PFSK-1 (cell line): ENCODE data around the genes SOD3, PI4K2B and STIM2.

GRCh38 chr4:23874247-23874994 is 15.4 kb downstream of the PPARGC1A start:
- RRBS, result no CpG with 5 or more reads among the region's 5 CpGs

- RRBS, result no CpG with 5 or more reads among the region's 6 CpGs
These were observed 165.8 kb upstream of the PPARGC1A start for GRCh38 chr4:24055423-24056219.

GRCh38 chr4:24137608-24138199 is 247.9 kb upstream of the PPARGC1A start:
- RRBS, result no CpG with 5 or more reads among the region's 8 CpGs

DNA sequence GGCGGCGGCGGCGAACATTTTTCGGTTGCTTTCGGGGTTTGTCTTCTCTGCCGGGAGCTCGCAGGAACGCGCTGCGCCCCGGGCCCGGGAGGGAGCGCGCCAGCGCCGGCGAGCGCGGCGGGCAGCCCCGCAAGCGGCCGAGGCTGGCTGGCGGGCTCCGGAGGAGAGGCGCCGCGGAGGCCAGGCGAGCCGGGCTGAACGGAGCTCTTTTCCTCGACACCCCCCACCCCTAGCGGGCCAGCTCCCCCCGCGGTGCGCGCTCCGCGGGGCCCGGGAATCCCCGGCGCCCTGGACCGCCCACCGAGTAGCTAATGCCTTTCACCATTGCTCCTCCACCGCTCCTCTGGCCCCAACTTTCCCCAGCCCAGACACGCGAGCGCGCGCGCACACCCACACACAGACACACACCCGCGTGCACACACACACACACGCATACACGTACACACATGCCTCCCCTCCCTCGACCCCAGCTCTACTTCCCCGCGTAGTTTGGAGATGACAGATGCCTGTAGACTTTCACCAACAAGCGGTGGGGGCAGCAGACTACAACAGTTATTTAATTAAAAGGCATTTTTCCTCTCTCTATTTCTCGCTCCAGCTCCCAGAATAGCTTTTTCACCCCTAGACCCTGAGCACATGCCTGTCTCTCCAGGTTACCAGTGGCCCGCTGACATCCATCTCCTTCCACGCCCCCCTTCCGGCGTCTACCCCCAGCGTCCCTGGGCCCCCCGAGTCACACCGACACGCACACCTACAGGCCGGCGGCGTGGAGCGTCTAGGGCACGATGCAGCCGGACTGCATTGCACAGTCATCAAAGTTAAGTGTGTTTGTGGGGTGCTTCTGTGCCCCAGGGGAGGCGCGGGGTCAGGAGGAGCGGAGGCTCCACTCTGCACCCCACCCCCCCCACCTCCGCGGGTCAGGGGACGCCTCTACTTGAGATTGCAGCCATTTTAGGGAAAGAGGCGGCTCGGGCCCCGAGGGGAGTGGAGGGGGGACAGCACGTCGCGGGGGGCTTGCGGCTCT is 113.1 kb downstream of the DHX15 start:
- RRBS, result 3% methylated on average over 30 of the region's 88 CpGs

- RRBS, result 85% methylated on average over 7 of the region's 18 CpGs
These were observed at the start of gene SOD3 for GRCh38 chr4:24795262-24796029. Gene SOD3 (plus strand): TSS chr4:24795573.

- RRBS, result under 1% methylated on average over 26 of the region's 80 CpGs
These were observed at the start of gene PI4K2B for GRCh38 chr4:25233513-25234425. Gene PI4K2B (plus strand): TSS chr4:25234033.

DNA sequence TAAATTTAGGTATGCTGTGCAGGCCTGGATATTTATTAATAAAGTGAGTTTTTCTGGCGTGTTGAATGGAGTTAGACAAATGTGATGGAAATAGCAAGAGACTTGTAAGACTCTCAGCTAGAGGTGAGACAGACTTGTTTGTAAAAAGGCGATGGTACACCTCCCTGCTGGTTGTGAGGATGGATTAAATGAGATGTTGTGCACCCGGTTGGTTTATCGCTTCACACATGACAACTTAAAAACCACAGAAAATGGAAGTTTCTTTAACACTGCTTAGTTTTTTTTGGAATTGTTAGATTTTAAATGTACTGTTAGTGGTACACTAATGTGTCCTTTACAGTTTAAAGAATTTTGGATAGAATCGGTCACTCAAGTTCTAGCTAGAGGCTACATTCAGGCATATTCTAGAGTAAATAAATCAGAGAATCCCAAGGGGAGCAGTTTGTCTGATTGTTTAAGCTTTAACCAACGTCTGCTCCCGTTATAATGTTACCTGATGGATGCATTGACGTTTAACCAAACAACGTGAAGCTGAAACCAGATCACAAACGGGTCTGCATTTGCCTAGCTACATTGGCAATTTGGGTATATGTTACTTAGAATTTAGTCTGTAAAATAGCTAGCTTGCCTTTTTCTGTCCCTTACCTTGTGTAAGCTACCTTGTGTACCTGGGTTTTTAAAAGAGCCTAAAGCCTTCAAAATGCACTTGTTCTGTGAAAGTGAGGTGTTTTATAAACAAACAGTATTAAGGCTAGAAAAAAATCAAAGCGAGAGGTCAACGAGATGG is 1.5 kb downstream of the PI4K2B start:
- RRBS, result no CpG with 5 or more reads among the region's 12 CpGs

DNA sequence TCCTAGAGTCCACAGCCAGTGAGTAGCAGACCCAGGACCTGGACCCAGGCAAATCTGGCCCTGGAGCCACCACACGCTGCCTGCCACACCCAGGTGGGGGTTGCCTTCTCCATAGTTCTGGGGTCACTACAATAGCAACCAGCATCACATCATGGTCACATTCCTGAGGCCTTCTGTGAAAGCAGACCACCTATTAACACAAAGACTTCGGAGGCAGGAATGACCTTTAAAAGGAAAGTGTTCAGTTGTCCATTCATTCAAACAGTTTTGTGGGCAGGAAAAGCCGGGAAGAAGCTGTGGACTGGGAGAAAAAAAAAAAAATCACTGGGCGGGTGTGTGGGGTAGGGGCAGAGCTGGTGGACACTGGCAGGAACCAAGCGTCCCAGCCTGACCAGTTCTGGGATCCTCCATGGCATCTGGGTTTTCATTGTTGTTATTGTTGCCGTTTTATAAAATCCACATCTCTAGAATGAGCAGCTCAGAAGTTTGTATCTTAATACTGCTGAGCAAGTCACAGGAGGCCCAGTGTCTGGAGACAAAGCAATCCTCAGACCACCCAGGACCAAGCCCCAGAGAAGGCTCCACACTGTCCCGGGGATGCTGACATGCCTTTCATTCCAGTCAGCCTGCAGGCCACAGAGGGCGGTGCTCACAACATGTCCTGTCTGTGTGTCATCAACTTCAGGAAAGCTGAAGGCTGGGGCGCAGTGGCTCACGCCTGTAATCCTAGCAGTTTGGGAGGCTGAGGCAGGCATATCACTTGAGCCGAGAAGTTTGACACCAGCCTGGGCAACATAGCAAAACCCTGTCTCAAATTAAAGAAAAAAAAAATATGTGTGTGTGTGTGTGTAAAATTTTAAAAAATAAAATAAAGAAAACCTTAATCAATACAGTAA is 66.9 kb downstream of the SEL1L3 start:
- RRBS, result no CpG with 5 or more reads among the region's 11 CpGs

GRCh38 chr4:25919697-25920204 is 5.7 kb downstream of the SMIM20 start:
- RRBS, result no CpG with 5 or more reads among the region's 6 CpGs

DNA sequence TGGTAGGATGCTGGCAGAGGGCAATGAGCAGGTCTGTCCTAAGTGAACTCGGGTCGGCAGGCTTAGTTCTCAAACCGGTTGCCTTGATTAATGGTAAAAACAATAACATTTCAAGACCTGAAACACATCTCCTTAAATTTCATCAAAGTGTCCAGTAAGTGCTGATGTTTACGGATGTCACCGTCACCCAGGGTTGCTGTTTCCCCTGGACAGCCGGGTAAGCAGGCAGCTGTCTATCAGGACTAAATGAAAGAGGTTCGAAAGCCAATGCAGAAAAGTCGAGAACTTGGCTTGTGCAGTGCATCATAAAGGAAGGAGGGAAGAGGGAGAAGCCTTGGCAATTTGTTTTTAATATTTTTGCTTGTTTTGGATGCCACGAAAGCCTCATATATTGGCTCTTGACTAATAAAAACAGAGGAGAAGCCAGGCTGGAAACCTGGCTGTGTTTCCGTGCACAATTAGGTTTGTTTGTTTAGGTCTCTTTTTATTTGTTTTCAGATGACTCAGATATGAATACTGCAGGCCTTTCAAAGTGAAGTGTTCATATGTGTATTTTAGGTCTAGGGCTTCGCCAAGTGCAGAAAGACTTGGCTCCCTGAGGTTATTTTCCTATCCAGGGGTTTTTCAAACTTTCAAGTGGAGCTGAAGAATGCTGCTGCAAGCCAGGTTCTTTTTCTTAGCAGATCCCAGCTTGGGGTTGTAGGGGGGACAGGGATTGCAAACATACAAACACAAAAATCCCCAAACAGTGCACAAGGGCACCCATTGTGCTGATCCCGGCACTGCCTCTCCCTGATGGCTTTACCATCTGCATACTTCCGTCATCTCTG is 108.2 kb downstream of the SMIM20 start:
- RRBS, result no CpG with 5 or more reads among the region's 13 CpGs

- RRBS, result 75% methylated on average over 11 of the region's 34 CpGs
These were observed 114.7 kb downstream of the SMIM20 start for GRCh38 chr4:26028611-26029223.

DNA sequence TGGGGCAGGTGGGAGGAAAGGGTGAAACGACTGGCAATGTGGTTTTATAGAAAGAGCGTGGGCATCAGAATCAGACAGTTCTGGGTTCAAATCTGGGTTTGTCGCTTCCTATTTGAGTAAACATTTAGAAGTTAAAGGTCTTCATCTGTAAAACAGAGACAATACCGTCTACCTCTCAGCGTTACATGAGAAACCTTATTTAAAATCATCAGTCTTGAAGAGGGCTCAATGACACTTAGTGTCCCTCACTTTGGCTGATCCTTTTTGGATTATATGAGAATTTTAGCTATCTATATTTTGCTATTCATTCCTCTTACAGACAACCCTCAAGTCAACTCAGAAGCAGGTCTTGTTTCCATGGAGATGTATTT is 160.4 kb downstream of the SMIM20 start:
- RRBS, result no CpG with 5 or more reads among the region's 5 CpGs

DNA sequence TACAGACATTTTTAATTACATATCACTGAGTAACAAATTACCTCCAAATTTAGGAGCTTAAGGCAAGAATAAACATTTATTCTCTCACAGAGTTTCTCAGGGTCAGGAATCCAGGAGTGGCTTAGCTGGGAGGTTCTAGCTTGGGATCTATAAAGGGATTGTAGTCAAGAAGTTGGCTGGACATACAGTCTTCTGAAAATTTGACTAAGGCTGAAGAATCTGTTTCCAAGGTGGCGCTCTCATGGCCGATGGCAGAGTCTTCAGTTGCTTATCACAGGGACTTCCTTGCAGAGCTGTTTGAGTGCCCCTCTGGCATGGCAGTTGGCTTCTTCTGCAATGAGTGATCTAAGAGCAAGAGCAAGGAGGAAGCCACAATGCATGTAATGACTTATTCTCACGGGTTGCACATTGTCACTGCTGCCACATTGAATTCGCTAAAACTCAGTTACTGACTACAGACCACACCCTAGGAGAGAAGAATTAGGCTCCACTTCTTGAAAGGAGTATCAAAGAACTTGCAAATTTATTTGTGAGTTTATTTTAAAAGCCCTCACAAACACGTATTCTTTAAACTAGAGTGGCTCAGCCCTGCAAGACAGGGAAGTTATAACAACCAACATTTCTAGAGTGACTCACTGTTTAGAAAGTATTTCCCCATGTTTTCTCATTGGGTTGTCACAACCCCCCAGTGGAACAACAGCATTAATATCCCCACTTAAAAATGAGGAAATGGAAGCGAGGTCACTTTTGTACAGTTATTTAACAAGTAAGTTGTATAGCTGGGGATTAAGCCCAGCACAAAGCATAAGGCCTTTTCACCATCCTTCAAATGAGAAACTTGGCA is 32.5 kb upstream of the RBPJ start:
- RRBS, result no CpG with 5 or more reads among the region's 6 CpGs

- RRBS, result no CpG with 5 or more reads among the region's 41 CpGs
These were observed 1.3 kb upstream of the RBPJ start for GRCh38 chr4:26319460-26319907.

DNA sequence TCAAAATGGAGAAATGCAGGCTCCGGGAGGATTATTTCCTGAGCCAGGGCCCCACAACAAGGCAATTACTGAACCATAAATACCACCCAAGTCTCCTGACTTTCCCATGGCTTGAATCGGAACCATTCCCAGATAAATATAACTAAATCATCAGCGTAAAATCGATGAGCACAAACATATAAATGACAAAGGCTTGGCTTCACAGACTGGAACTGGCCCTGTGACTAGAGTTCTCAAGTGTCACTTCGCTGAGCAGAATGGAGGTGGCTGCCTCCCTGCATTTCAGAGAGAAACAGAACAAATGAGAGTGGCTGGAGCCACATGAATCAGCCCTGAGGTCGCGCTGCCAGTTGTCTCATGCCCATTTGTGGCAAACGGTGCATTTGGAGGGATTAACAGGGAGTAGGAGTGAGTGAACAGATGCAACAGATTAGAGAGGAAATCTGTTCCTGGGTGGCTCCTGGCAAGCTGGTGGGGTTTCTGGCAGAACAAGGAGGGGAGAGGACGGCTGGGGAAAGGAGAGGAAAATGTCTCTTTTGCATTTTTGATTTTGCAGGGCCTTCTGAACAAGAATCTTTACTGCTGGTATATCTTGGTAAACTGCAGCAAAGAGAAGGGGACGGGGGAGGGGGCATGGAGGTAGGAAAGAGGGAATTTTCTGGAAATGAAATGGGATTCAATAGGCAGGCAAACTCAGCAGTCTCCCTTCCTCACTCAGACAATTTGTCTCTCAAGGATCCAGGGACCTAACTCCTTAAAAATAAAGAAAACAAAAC is 57.2 kb upstream of the STIM2 start:
- RRBS, result no CpG with 5 or more reads among the region's 10 CpGs

- RRBS, result 62% methylated on average over 3 of the region's 11 CpGs
These were observed 33.9 kb upstream of the STIM2 start for GRCh38 chr4:26826479-26827337.

DNA sequence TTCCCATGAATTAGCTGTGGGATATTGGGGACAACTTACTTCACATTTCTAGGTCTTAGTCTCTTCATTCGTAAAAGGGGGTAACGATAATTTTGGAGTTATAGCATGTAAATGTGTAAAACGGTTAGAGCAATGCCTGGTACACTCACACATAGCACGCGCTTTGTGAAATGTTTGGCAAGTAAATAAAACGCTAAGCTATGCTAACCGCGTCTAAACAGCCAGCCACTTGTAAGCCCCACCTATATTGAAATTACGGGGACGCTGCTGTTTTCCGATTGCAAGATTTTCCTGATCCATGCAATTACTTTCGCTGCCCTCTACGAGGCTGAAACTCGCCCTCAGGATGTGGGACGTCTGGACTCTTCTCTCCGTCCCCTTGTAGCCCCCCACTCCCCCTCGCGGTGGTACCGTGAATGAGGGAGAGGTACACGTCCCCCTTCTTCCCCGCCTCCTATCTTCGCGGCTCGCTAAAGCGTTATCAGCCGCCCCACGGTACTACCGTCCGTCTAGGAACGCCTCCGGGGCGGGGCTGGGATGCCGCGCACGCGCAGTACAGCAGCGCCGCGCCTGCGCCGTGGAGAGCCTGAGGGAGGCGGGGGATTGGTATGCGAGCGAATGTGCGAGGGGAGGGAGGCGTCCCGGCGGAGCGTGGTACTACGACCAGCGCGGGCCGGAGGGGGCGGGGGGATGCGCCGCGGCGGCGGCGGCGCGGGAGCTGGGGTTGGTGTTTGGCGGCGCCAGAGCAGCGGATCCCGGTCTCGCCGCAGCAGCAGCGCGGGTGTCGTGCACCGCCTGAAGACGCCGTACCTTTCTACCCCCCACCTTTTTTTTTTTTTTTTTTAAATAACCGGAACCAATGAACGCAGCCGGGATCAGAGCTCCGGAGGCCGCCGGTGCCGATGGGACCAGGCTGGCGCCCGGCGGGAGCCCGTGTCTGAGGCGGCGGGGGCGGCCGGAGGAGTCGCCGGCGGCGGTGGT is at the start of gene STIM2:
Gene STIM2 (plus strand): TSS at position 743 of the 981 bp plus-strand sequence.
- RRBS, result 1% methylated on average over 25 of the region's 93 CpGs

DNA sequence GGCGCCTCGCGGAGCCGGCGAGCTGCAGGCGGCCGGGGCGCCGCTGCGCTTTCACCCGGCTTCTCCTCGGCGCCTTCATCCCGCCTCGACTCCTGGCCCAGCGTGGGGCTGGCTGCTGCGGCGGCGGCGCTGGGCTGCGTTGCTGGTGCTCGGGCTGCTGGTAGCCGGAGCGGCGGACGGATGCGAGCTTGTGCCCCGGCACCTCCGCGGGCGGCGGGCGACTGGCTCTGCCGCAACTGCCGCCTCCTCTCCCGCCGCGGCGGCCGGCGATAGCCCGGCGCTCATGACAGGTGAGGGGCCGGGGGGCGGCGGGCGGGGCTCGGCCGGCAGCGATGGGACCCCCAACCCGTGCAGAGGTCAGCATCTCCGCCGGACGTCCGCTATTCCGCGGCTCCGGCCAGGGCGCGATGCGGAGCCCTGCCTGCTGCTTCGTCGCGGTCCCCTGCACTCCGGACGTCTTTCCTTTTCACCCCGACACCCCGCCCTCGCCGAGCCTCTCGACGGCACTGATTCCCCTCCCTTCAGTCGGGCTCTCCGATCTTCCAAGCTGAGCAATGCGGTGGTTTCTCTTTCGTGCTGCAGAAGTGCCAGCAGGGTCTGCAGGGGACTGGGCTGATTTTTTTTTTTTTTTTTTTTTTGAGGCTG is 561 bp downstream of the STIM2 start:
- RRBS, result 2% methylated on average over 34 of the region's 76 CpGs

DNA sequence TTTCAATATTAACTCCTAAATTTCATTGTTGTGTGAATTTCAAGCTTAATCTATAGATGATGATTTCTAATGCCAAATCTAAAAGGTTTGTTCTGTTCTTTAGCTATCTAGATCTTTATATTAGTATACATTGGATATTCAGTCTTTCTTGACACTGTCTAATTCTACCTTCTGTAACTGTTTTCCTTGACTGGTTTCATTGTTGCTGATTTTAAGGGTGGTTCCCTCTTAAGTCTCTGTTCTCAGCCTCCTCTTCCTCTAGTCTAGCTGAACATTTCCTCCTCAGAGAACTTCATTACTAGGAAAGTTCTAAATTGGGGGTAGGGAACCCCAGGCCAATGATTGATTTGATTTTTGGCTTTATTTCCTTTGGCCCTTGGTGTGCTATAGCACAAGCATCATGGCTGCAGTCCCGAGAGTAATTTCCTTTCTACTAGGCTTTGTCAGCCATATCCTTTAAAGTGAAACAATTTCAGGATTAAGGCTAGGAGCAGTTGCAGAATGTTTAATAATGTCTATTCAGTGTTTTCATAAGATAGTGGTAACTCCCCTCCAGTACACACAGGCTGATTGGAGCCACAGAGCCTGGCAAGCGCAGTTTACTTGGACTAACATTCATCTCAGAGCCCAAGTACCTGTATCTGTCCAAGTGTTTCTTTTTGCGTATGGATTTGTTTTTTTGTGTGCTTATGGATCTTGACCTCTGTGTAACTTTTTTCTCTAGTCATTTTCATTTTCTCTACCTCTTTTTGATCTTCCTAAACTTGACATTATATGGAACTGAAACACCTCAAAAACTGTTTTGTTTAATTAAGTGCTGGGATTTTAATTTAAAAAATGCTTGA is 7.2 kb downstream of the STIM2 start:
- RRBS, result no CpG with 5 or more reads among the region's 3 CpGs

DNA sequence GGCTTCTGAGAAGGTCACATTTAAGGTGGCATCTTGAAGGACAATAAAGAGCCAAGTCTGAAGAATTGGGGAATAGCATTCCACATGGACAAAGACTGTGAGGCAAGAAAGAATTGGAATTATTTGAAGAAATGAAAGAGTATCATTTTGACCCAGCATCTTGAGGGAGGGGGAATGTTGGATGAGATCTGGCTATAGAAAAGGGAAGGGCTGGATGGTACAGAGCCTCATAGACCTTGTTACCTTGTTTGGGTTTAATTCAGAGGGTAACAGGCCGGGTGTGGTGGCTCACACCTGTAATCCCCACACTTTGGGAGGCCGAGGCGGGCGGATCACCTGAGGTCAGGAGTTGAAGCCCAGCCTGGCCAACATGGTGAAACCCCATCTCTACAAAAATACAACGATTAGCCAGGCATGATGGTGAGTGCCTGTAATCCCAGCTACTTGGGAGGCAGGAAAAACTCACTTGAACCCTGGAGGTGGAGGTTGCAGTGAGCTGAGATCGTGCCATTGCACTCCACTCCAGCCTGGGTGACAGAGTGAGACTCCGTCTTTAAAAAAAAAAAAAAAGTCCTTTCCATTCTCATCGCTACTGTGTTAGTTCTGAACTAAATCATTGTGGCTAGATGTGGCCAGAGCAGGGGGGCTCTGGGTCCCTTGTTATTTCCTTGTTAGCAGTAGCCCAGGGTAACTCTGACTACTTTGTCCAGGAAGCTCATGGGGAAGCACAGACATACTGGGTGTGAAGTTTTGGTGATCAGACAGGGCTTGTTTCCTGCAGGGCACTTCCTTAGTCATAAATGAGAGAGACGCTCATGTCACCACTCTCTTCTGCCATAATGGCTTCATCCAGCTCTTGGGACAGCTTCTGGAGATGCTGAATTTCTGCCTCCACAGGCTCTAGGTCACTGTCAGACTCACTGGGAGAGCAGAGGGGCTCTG is 12.5 kb downstream of the STIM2 start:
- RRBS, result no CpG with 5 or more reads among the region's 9 CpGs